Airway epithelial cell (primary cell): Measurements from ENCODE around the gene NRROS.

GRCh38 chr3:195105282-195105726 lies 165.7 kb downstream of the XXYLT1 start:
- RAMPAGE, long total RNA: no peak

DNA sequence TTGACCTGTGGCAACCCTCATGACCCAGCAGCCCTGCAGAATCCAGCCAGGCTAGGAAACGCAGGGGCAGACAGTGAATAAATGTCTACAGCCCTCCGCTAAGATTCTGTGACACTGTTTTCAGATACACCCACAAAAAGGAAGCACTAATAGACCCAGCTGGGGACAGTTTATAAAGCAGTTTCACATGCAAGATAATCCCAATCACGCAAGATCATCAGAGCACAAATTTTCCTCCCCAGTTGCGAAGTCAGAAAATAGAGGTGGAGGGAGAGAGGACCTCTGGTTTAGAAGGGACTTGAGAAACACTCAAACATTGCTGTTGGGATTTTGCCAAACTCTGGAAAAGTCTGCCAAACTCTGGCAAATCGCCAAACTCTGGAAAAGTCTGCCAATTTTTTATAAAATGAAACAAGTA lies 66.2 kb downstream of the XXYLT1 start:
- RAMPAGE, long total RNA: no peak

DNA sequence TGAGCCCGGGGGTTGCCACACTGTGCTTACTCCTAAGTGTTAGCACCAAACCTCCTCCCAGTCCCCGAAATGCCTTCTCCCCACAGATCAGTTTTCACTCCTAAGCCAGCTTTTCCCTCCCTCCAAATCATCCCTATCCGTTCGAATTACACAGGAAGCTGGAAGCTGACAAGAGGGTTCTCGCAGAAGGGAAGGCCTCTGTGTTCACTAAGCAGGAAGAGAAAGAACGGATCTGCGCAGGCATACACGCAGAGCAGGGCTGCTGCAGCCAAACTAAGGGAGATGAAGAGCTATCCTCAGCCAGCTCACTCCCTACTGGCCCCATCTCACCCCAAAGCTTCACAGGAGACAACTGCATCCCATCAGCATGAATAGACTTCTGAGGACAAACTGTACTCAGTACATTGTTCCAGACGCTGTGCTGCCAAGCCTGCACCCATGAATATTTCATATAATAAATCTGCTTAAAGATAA lies 32.3 kb downstream of the XXYLT1 start:
- RAMPAGE, long total RNA: no peak

DNA sequence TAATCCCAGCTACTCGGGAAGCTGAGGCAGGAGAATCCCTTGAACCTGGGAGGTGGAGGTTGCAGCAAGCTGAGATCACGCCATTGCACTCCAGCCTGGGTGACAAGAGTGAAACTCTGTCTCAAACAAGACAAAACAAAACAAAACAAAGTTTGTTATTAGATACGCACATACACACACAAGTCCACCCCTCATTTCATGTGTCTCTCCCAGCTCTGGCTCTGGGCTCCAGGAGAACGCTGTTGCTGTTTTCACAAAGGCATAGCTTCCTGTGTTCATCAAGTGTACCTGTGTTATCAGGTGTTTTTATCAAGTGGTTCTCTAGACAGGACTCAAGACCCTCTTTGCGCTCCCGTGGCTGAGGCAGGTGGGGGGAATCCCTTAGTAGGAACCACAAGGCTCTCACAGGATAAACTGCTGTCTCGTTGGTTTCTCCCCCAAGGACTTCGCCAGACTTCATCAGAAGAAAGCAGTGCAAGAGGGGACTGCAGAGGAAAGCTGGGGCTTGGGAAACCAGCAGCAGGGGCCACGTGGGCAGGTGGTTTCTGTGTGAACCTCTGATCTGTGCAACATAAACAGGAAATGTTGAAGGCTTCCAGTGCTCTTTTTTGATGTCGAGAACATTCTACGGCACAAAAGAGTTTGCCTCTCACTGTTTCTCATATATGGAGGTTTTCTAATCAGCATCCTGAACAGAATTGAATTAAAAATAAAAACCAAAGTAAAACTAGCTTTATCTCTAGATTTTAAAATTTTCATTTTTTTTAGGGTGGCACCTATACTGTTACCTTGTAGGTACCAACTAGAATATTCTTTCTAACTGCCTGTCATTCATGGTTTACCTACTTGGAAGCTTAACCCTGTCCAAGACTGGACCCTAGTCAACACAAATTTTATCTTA lies 7.0 kb upstream of the PPP1R2 start:
- RAMPAGE, long total RNA: no peak

DNA sequence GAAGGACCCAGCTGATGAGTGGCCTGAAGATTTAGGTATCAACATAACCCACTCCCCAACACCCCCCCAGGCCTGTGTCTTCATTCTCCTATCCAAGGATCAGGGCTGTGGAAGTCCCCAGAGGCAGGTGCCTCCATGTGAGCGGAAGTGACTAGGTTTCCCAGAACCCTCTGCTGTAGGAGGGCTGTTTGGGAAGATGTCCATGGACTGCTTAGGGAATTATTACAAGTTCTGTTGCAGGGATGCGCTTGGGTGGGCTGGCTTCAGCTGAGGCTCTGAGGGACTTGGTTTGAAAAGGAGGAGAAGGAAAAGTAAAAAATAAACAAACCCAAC lies 12.0 kb upstream of the APOD start:
- RAMPAGE, long total RNA: no peak

GRCh38 chr3:195693483-195694461 lies 27.0 kb upstream of the MUC20 start:
- RAMPAGE, long total RNA: no peak

- RAMPAGE, long total RNA: no peak
Observed at GRCh38 chr3:195802724-195803216, 9.0 kb downstream of the MUC4 start.

DNA sequence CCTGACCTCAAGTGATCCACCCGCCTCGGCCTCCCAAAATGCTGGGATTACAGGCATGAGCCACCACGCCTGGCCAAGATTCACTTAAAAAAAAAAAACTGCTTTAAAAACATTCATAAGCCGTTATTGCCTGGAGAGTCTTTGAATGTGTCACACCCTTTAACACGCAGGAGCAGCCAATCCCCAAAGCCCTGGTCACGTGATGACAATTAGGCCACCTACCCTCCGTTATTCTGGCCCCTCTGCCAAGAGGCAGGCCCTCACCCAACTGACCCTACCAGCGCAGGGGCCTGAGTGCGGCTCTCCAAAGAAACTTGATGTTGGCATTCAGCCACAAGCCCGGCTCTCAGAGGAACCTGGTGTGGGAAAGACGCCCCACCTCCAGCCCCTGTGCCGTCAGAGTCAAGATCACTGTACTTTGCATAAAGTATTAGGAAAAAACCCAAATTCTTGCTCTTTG lies 11.5 kb upstream of the MUC4 start:
- RAMPAGE, long total RNA: no peak

GRCh38 chr3:195858881-195859868 lies 47.4 kb upstream of the MUC4 start:
- RAMPAGE, long total RNA: no peak

- RAMPAGE, long total RNA: no peak
Observed at GRCh38 chr3:195895782-195896361, 12.5 kb downstream of the TNK2 start.

DNA sequence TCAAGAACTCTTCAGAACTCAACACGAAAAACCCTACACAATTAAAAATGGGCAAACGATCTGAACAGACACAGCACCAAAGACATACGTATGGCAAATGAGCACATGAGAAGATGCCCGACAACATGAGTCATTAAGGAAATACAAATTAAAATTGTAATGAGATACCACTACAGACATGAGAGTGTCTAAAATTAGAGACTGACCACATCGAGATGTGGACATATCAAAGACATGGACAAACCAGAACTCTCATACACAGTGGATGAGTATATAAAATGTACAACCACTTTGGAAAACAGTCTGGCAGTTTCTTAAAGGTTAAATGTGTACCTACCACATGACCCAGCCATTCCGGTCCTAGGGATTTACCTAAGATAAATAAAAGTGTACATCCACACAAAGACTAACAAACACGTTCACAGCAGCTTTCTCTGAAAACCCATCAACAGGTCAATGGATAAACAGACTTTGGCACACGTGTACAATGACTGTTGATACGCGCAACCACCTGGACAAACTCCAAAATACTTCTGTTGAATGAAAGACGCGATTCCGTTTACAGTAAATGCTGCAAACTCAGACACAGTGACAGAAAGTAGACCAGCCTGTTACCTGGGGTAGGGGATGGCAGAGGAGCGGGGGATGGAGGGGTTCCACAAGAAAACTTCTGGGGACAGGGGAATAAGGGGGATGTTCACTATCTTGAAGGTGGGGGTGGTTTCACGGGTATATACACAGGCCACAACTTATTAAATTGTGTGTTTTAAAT lies 2.2 kb downstream of the TNK2 start:
- RAMPAGE, long total RNA: no peak

GRCh38 chr3:195944465-195945128 lies 36.2 kb upstream of the TNK2 start:
- RAMPAGE, long total RNA: no peak

- RAMPAGE, long total RNA: no peak
Observed at GRCh38 chr3:196142113-196142912, 60.4 kb upstream of the TFRC start.

DNA sequence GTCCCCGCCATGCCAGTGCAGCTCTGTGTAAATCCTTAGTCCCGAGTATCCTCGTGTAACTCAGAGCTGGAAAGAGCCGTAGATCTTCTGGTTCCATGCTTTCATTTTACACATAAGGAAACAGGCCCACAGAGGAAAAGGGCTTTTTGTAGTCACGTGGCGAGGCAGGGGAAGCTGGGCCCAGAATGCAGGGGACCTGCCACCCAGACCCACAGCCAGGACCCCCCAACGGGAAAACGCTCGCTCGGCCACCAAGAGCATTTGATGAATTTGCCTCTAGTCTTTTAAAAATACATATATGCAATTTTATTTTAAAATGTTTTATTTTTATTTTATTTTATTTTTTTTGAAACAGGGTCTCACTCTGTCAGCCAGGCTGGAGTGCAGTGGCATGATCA lies 24.0 kb downstream of the ZDHHC19 start:
- RAMPAGE, long total RNA: no peak

DNA sequence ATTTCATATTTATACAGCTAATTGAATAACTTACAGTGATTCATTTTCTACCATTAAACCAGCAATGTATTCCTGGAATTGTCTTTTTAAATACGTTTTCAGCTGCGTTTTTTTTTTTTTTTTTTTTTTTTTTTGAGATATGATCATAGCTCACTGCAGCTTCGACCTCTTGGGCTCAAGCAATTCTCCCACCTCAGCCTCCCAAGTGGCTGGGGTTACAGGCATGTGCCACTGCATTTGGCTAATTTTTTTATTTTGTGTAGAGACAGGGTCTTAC lies 22.1 kb downstream of the RNF168 start:
- RAMPAGE, long total RNA: no peak

- RAMPAGE, long total RNA: no peak
Observed at GRCh38 chr3:196639441-196640203, at the start of gene NRROS. NRROS (plus strand) TSS chr3:196639694.

DNA sequence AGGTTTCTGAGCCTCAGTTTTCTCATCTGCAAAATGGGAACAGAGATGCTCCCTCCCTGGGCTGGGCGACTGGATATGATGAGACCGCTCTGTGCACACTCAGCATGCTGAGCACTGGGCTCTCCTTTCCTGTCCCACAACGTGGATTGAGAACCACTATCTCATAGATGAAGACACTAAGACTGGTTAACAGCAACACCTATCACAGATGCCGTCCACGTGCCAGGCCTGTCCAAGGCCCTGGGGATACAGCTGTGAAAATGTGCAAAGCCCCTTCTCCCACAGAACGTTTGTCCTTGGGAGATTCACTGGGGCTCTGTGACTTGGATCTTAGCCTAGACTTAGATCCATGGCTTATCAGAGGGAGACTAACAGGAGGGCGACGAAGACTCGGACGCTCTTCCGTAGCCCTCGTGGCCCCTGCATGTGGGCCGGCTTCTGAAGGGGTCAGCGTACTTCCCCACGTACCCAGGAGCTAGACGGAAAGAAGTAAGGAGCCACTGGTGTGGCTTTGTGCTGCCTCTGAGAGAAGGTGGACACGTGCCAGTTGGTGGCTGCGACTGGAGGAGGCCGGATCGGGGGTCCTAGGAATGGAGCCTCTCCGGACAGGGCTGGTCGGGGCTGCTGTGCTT lies 826 bp downstream of the NRROS start:
- RAMPAGE, long total RNA: no peak

- RAMPAGE, long total RNA: no peak
Observed at GRCh38 chr3:196962080-196962752, 6.4 kb downstream of the PIGZ start.

- RAMPAGE, long total RNA: no peak
Observed at GRCh38 chr3:197004114-197004227, 25.6 kb downstream of the MELTF start.

GRCh38 chr3:197057736-197058218 lies 28.2 kb upstream of the MELTF start:
- RAMPAGE, long total RNA: no peak